Body of pancreas (tissue), 2 donors: ENCODE results near the genes UBL4B and KCNA2.

DNA sequence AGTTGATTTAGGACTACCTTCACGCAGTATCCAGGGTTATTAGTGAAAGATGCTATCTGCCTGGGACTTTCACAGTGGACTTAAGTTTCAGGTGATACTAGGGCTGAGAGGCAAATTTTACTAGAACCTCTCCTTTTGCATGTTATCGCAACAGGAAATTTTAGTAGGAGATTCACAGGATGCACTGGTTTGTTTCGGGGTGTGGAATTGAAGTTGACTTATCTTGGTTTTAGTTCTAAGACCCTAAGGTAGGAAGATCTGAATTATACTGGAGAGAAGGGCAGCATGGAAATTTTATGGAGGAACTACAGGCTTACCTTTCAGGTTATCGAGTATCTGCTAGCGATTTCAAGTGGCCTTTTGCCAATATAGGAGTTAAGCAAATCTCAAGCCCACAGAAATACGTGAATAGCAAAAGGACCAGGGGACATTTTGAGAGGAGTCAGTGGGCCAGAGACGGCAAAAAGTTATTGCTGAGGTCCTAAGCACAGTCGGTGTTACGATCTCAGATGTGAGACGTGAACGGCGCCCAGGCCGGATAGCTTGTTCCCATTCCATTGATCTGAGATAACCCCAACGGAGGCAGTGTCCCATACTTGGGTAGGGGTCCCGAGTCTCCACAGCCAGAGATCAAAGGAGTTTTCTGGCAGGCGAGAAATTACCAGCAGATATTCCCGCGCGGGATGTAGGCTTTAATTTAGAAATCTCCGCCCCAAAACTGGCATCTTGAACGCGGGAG is 648 bp upstream of the GNAI3 start:
- PRO-cap, result unidirectional peak, minus-strand start at position 564 of the sequence
- RAMPAGE, long total RNA, 2 experiments, result no peak in any of the 2 experiments

- PRO-cap, result no peak
- RAMPAGE, long total RNA, 2 experiments, result no peak in any of the 2 experiments
These were observed 12.5 kb upstream of the GSTM4 start for GRCh38 chr1:109643280-109643840.

DNA sequence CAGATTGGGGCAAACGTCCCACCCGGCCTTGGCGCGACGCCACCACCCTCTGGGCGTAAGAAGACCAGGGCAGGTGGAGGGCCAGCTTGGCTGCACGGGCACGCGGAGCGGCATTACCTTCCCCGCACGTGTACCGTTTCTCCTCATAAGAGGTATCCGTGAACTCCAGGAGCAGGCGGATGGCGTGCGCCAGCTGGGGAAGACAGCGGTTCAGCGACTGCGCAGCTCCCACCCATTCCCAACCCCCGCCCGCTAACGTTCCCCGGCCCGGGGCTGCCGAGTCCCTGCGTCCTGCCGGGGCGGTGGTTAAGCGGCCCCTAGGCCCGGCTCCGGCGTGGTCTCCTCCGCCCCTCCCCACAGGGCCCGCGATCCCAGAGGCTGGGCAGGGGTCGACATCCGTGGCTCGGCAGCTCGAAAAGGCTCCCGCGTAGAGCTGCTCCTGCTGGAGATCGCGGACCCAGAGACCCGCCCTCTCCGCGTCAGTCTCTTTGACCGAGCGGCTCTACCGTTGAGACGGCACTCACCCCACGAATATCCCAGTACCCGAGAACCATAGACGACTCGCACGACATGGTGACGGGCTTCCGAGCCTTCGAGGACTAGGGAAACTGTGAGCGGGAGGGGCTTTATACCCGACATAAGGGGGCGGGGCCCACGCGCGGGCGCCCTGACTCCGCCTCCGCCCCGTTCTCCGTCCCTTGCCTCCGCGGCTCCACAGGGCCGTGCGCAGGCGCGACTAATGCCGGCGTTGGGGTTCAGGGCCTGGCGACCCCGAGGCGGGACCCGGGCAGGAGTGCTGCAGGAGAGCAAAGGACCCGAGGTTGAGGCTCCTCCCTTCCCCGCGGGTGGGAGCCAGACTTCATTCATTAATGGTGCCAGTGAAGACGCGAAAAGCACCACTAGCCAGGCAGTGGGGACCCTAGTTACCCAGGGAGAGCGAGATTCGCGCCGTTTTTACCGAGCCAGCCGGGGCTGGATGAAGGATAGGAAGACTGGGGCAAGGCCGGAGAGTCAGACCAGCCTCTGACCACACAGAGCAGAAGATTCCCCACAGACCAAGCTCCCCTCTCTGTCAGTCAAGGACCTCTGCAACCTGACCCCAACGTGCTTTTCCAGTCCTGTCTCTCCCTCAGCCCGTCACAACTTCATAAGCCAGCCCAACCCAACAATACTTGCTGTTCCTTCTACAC is 727 bp downstream of the GSTM3 start:
- PRO-cap, result bidirectional peak, plus-strand start at position 739 of the sequence, minus-strand start at position 601 of the sequence
- RAMPAGE, long total RNA, 2 experiments, result start-site peak on the minus strand in 1 of 2 experiments, centred at position 603 of the sequence, 255 reads per replicate

DNA sequence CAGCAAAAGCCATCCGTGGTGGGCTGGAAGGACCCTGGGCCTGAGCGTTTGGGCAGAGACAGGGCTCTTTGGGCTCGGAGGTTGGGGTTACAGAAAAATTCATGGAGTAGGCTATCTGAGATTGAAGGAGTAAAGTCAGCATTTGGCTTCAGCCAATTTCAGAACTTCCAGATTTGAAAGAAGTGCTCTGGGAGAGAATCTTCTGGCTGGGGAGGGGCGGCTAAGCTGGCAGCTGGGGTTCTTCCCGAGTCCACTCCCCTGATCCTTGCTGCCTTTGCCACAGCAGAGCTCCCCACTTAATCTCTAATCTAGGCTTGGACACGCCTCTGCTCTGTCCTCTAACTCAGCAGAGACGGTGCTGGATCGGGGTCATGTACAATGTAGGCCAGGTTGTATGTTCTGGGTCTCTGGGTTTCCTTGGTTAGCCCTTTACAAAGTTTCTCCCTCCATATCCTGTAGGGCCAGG is 10.0 kb upstream of the GSTM3 start:
- PRO-cap, result no peak
- RAMPAGE, long total RNA, 2 experiments, result no peak in any of the 2 experiments

DNA sequence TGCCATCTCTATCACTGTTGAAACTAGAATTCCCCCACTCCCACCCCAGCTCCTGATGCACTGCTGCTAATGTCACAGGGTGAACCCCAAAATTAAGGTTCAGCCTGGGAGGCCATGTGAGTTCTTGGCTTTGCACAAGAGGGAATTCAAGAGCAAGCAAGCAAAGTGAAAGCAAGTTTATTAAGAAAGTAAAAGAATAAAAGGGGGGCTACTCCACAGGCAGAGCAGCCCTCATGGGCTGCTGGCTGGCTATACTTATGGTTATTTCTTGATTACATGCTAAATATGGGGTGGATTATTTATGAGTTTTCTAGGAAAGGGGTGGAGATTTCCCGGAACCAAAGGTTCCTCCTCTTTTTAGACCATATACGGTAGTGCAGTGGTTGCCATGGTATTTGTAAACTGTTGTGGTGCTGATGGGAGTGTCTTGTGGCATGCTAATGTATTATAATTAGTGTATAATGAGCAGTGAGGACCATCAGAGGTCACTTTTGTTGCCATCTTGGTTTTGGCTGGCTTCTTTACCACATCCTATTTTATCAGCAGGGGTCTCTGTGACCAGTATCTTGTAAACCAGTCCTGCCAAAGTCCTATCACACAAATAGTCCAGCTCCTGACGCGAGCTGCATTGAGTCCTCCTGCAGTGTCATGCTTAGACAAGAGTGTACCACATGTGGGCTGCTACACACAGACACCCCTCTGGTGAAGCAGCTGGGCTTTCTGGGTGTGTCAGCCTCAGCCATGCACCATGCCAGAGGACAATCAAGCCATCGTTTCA is 46.4 kb upstream of the CSF1 start:
- PRO-cap, result no peak
- RAMPAGE, long total RNA, 2 experiments, result no peak in any of the 2 experiments

DNA sequence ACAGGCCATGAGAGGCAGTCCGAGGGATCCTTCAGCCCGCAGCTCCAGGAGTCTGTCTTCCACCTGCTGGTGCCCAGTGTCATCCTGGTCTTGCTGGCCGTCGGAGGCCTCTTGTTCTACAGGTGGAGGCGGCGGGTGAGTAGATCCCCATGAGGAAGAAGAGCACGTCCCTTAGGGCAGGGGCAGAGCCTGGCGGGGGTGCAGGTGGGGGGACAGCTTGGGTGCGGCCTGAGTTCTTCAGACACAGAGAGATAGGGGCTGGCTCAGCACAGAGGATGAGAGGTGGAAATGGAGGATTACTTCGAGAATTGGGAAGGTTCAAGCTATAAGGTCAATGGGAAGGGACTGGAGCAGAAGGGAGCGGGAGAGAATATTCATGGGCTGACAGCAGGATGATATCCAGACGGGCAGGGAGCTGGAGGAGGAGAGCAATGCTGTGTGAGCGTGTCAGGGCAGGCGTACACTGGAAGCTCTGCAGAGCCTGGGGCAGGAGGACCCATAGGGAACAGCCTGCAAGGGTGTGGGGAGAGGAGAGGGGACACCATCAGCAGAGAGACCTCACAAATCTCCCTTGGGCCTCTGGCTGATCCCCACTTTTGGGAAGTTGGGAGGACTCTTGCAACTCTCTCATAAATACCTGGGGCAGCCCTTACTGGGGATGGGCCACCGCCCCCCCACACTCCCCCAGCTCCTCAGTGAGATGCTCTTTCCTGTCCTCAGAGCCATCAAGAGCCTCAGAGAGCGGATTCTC is 13.6 kb downstream of the CSF1 start:
- PRO-cap, result no peak
- RAMPAGE, long total RNA, 2 experiments, result no peak in any of the 2 experiments

DNA sequence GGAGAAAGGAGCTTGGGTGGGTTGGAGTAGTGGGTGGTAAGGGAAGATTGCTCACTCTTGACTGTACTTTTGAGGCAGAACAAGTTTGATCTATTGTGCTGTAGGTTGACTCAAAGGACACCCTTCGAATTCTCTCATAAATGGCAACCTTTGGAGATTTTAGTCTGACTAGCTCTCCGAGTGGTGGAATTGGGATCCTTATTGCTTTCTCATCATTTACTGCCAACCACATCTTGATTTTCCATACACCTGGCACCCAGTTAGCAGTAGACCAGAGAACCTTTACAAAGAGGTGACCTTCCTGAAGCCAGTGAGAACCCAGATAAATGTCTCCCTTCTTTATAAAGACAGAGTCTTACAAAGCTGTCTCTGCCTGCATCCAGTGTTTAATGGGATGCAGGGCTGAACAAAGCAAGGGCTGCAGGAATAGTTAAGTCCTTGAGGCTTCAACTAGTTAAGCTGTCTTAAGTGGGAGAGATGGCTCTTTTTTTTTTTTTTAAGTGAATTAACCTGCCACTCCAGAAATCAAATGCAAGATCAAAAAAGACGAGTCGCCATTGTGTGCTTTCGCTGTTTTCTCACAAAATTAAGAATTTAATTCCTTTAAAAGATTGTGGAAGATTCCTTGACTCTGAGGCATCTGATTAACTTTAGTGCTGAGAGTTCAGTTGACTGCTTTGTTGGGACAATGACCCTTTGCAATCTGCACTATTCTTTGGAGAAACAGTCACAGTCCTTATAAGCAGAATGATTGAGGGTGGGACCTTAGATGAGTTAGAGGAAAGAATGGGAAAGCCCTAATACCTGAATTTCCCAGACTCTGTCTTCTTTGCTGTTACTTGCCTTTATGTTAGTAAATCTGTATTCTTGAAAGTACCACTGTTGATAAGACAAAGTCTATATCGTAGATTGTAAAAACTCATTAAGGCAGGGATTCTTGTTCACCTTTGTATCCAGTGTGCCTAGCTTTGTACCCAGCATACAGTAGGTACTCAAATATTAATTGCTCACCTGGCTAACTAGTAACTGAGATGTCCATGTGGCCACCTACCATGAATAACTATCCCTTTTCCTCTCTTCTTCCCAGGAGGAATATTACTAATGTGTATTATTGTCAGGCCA is 1.6 kb downstream of the AHCYL1 start:
- PRO-cap, result no peak
- RAMPAGE, long total RNA, 2 experiments, result no peak in any of the 2 experiments

DNA sequence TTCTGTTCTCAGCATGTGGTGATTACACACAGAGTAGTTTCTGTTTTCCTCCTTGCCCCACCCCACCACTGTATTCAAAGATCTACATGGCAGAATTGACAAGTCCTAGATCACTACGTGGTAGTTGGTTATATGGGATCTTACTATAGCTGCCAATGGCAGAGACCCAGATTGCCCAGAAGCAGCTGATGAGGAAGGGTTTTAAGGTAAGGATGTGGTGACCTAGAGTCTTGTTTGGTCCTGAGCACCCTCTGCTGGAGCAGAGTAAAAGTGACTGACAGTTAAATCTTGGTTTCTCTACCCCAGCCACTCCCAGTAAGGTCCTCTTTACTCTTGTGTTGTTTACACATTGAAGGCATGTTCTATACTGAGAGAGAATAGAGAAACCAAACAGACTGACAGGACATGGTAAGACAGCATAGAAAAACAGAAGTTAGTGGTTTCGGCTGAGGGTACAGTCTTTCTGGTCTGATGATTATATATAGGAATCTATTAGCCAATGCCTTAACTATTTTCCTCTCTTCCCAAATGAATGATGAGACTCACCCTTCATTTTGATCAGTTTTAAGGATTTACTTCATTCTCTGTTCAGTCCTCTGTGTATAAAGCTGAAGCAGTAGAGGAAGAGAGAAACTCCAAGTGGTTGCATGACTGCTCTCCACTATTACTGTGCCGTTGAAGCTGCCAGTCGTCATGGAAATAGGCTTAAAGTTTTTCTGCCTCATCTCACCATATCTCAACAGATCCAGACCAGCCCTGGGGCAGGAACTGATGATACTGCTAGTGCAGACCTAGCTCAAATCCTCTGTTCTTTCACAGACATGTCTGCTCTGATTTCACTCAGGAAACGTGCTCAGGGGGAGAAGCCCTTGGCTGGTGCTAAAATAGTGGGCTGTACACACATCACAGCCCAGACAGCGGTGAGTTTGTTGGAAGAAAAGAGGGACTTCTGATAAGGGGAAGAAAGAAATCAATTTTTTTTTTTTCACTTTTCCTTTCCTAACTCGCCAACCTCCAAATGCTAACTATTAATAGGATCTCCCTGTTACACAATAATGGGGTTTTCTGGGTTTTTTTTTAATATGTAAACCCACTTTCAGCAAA is 22.5 kb upstream of the STRIP1 start:
- PRO-cap, result no peak
- RAMPAGE, long total RNA, 2 experiments, result no peak in any of the 2 experiments

GRCh38 chr1:110112292-110112623 is at the start of gene UBL4B:
Gene UBL4B (plus strand): TSS chr1:110112443.
- PRO-cap, result no peak
- RAMPAGE, long total RNA, 2 experiments, result no peak in any of the 2 experiments

DNA sequence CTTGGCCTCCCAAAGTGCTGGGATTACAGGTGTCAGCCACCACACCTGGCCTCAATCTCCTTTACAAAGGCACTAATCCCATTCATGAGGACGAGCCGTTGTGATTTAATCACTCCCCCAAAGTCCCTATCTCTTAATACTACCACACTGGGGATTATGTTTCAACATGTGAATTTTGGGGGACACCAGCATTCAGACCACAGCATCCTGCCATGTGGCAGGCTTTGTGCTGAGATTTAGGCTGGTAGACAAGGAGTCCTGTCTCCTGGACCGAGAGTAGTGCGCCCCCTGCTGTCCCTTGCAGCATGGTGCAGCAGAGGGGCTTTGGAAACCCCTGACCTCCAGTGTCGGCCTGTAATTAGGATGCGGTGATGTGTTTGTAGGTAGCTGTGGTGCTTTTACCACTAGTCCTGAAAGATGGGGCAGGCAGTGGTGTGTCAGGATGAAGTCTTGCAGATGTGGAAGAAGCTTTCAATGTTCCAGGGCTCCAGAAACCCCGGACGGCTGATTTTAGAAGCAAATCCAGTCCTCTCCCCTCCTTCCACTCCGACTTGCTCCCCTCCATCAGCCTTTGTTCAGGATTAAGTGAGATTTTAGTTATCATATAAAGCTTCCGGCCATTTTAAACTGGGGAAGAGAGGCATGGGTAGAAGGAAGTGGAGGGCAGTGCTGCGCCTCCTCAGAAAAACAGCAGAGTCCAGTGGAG is 4.2 kb downstream of the UBL4B start:
- PRO-cap, result no peak
- RAMPAGE, long total RNA, 2 experiments, result no peak in any of the 2 experiments

DNA sequence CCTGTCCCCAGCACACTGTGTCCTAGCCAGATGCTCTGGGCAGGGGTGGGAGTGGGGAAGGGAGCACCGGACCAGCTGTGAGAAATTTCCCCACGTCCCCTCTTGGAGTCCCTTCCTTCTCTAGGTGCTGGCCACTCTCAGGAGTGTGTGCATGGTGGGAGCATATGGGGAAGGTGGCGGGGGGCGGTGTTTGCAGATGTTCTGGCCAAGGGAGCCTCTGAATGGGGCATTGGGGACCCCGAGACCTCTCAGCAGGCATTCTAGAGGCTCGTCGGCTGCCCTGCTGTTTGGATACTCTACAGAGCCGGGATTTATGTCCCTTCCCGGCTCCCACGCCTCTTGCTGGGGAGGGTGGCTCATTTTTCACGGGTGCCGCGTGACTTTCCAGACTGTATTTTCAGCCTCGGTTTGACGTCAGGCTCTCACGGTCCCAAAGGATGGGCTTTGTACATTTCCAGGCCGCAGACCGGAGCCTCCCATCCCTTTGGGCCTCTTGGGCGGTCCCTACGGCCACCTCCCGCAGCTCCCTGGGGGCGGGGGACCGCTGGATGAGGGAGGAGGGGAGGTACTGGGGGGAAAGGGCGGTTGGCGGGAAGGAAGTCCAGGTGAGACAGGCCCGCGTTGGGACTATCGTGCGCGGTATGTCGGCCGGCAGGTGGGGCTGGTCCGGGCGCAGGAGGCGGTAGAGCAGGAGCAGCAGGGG is 17.7 kb downstream of the UBL4B start:
- PRO-cap, result no peak
- RAMPAGE, long total RNA, 2 experiments, result no peak in any of the 2 experiments

DNA sequence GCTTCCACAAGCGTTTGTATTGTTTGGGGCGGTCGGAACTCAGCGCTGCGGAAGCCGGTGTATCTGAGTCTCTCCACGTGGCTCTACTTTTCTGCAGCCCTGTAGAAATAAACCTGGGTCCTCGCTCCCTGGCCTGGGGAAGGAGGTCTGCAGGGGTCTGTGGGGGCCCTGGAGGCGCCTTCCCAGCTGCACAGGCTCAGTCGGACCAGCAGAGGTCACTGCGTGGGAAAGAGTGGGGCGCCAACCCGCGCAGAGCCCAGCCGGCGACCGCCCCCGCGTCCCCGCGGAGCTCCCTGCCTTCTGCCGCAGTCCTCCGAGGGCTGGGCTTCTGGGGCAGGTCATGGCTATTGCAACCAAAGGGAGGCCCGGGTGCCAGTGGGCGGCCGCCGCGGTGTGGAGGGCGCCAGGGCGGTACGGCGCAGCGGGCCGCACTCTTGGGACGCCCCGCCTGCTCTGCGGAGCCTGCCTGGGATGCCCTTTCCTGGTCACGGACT is 36.3 kb upstream of the KCNA10 start:
- PRO-cap, result no peak
- RAMPAGE, long total RNA, 2 experiments, result no peak in any of the 2 experiments

DNA sequence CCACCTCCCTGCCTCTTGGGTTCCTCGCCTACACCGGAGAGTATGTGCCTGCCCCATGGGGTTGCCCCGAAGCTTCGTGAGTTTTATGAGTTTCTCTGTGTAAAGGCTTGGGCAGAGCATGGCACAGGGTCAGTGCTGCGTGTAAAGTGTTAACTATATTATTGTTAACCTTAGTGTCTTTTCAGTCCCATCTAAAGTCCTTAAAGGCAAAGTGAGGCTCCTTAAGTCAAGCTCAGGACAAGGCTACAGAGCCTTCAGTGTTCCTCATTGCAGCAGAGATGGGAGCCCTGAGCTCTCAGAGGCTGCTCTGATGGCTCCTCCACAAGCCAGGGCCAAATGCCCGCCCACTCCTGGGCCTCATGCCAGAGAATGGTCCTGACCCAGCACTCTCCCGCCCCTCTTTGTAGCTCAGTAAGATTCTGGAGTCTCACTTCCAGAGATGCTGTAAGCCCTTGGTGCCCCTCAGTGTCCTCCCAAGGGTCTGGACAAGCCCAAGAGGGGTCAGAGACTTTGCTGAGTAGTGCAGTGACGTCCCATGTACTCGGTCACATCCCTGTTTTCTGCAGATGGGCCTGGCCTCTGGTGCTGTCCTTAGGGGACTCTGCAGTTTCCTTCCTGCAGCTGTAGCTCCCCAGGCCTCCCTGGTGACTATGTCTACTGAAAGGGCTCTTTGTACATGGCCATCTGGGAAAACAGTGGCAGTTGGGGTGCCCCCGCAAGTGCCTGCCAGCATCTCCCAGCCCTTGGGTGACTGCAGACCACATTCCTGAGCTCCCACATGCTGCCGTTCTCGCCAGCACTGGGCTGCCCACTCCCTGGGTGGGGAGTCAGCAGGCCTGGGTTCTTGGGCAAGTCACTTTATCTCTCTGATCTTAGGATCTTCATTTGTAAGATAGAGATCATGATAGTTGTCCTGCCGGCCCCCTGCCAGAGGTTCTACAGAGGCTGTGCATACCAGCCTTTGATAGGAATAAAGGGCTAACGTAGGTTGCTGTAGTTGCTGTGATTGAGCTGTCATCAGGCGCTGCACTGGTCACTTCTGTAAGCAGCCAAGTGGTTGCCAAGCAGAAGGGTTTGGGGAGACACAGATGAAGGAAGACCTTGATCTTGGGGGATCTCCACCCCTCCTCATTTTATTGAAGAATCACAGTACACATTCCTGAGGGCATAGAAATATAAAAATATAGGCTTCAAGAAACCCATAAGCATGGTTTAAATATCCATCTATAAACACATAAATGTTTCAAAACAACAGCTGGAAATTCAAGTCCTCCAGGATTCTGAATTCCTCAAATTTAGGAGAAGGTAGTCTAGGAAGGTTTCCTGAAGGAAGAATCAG is 37.5 kb upstream of the KCNA10 start:
- PRO-cap, result no peak
- RAMPAGE, long total RNA, 2 experiments, result no peak in any of the 2 experiments

GRCh38 chr1:110605772-110606955 is at the start of gene KCNA2:
Gene KCNA2 (minus strand): TSS chr1:110606358.
- PRO-cap, result unidirectional peak, plus-strand start at chr1:110606525; bidirectional peak, plus-strand start at chr1:110606723, minus-strand start at chr1:110606713
- RAMPAGE, long total RNA, 2 experiments, result no peak in any of the 2 experiments

DNA sequence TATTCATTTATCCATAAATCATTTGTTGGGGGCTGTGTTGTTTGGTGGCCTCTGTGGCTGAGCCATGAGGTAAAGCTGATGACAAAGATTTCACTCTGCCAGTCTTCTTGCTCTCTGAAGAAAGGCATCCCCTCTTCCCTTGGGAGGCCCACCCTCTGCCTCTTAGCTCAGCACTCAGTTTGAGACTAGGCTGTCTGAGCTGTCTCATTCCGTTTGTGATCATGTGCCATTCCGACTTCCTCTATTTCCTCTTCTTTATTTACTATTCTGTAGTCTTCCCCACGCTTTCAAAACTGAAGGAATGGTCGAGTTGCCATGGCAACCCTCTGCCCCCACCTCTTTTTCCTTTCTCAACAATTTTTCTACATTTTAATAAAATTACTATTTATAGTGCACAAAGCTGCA is 30.9 kb downstream of the KCNA3 start:
- PRO-cap, result no peak
- RAMPAGE, long total RNA, 2 experiments, result no peak in any of the 2 experiments

GRCh38 chr1:110647206-110647849 is 27.4 kb downstream of the KCNA3 start:
- PRO-cap, result no peak
- RAMPAGE, long total RNA, 2 experiments, result no peak in any of the 2 experiments

DNA sequence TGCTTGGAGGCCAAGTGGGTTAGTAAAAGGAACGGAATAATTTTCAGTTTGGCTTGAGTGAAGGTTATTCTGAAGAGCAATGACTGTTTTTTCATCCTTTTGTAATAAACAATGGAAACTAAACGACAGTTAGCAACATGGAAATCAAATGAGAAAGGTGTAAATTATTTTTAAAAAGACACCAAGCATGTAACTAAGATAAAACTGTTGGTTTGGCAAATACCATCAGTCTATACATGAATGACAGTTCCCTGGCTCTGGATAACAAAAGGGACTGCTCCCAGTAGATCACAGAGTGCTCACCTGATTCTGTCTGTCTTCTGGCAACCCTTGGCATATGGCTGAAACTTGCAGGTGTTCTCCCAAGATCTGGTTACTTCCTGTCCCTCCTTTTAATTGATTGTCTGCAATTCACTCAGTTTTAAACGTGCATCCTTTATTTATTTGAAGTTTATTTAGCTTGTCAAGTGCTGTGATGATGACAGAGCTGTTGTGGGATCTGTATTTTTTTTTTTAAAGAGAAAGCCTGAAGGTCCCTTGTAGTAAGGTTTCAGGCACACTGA is 3.5 kb downstream of the KCNA3 start:
- PRO-cap, result no peak
- RAMPAGE, long total RNA, 2 experiments, result no peak in any of the 2 experiments

DNA sequence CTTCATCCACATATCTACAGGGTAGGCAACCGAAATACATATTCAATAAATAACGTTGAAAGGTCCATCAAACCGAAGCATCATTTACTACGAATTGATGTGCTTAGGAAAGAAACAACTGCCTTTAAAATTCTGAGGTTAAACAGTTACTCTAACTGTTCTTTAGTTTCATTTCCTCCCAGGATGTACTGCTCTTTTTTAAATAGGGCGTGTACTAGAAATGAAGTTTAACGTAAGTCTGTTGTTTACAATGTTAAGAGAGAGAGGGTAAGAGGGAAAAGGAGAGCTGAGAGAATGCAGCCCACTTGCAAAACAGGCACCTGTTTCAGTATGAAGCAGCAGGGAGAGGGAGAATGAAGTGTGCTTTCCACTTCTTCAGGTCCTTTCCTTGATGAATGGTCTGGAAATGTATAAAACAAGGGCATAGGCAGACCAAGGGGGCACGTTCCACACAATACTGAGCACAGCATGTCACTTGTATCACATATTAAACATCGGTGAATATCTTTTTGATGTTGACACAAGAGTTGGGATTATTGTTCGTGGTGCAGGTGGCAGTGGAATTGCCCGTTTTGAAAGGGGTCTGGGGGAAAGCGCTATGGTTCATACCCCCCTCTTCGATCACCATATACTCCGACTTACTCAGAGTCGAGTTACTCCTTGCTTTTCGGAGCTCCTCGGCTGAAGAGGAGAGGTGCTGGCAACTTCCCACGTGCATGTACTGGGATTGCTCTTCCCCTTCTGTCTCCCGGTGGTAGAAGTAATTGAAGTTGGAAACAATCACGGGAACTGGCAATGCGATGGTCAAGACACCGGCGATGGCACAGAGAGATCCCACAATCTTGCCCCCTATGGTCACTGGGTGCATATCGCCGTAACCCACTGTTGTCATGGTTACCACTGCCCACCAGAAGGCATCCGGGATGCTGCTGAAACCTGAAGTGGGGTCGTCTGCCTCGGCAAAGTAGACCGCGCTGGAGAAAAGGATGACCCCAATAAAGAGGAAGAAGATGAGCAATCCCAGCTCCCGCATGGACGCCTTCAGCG is 1.8 kb downstream of the KCNA3 start:
- PRO-cap, result no peak
- RAMPAGE, long total RNA, 2 experiments, result no peak in any of the 2 experiments

DNA sequence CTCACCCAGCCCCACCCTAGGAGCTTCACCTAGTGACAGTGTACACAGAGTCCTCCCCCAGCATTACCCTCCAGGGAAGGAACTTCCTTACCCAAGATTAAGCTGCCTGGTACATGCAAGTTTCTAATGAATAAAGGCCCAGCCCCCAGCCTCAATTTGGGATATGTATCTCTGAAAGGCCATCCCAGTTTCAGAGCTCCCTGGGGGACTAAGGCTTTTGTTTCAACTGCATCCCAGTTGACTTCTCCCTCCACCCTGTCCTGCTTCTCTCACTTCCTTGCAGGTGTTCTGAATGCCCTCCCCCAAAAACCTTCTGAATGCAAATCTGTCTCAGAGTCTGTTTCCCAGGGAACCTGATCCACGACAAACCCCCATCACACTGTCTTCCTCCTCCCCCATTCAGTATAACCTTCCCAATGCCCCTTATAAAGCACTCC is 97.5 kb upstream of the KCNA3 start:
- PRO-cap, result no peak
- RAMPAGE, long total RNA, 2 experiments, result no peak in any of the 2 experiments

- PRO-cap, result no peak
- RAMPAGE, long total RNA, 2 experiments, result no peak in any of the 2 experiments
These were observed 85.9 kb upstream of the CD53 start for GRCh38 chr1:110786960-110787508.